Spleen (tissue), 7 donors: ENCODE measurements around a stretch of chr11.

DNA sequence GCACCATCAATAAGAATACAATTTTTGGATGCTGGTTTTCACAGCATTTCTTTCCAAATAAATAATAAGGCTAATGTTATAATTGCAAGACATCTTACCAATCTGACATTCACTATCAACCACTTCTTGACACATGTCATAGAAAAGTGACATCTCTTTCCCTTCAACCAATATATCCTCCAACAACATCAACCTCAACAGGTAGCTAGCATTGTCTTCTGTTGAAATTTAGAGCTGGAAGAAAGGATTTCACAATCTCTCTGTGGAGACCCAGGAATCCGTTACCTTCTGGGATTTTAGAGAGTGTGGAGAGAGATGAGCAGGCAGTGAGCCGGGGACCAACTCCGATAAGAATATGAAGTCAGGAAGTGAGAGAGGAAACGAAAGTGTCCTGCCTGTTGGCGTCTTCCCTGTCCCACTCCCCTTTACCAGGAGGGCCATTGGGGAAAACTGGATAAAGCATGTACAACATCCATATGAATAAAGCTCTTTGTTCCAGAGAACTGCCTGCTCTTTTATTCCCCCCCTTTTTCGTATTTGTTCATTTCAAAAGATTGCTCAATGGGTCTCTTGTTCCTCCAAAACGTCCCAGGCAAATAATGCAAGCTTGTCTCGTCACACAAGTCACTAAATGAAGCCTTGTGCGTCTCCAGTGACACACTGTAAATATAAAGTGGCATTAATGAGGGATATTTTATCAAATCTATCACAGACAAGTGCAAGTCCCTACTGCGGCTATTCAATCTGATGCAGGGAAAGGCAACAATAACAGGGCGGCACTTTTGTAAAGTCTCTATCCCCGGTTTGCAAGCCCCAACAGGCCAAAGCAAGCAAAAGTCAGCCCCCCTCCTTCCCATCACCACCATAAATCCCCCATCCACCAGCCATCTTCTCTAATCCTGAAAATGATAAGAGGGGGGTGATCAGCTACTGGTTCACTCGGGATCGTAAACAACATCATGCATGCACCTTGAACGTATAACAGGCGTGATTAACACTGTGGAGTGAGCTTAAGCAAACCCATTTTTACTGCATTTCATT lies 3.4 kb downstream of the CADM1 start:
- PRO-cap, 4 experiments = no peak in any of the 4 experiments
- RAMPAGE, long total RNA, 4 experiments = no peak in any of the 4 experiments

DNA sequence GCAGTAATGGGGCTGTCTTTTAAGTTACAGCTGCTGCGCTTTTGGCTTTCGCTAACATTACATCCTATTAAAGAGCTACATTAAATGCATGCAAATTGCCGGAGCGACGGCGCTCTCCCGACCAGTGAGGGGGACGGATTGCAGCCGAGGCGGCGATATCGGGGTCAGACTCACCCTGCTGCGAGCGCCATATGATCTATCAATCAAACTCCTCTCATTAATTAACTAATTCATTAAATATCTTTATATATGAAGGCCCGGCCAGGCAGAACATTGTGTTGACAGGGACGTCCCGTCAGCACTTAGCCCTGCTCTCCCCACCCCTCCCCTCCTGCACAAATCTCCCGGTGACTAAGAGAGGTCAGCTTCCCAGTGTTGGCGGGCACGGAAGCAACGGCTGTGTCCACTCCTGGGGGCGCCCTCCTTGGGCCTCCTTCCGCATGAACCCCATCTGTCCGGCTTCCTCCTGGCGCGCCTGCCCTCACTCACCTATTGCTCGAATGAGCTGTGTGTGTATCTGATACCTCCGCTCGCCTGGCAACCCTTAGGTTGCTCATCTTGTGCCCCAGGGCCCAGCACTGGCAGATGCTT lies 156.0 kb upstream of the CADM1 start:
- PRO-cap, 4 experiments = no peak in any of the 4 experiments
- RAMPAGE, long total RNA, 4 experiments = no peak in any of the 4 experiments

DNA sequence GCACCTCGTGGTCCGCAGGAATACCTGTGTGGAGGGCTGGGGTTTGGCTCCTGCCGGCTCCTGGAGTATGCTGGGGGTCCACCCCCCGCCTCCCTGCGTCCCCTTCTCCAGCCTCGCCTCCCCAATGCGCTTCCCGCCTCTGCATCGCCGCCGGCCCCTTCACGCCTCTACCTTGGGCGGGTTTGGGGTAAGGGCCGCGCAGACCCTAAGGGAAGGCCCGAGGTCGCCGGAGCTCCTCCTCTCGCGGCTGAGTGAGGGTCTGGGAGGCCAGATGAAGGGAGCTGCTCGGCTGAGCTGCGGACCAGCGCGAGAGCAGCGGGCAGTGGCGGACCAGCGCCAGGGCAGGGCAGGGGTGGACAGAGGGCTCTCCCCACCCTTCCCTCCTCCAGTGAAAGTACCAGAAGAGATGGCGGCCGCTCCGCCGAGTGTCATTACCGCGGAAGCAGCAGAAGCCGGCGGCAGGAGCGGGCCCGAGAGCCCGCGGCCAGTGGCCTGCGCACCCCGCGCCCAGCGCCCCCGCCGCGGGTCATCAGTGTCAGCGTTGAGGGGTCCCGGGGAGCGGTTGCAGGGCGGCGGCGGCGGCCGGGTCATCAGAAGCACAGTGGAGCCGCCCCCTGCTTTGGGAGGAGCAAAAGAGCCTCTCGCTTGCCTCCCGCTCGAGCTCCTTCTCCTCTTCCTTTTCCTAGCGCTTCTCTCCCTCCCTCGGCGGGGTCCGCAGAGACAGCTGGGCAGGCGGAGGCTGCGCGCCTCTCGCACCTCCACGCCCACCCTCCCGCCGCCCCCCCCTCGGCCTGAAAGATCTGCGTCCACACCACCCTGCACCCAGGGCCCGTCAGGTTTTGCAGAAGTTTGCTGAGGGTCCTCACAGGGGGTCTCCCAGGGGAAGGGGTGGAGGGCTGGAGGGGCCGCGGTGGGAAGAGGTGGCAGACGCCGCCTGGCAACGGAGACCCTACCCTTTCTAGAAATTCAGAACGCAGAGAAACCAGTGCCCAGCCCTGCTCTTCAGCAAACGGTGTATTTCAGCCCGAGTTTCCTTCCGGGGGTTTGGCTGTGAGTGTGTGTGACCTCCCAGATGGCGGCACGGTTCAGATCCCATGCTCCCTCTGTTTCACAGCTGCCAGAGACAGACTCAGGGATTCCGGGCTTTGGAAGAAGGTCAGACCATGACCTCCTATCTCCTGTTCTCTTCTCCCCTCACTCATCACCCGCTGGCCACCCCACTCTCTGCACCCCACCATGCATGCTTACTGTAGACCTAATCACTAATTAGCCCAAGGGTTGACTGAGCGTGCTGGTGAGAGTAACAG lies 255.8 kb upstream of the CADM1 start:
- PRO-cap, 4 experiments = peak in 3 of 4 experiments; most common plus-strand start position 400 of the sequence (in 2); most common minus-strand start position 603 of the sequence (in 1)
- RAMPAGE, long total RNA, 4 experiments = no peak in any of the 4 experiments

- PRO-cap, 4 experiments = no peak in any of the 4 experiments
- RAMPAGE, long total RNA, 4 experiments = no peak in any of the 4 experiments
Observed at GRCh38 chr11:116257085-116257479, 515.7 kb downstream of the BUD13 start.

DNA sequence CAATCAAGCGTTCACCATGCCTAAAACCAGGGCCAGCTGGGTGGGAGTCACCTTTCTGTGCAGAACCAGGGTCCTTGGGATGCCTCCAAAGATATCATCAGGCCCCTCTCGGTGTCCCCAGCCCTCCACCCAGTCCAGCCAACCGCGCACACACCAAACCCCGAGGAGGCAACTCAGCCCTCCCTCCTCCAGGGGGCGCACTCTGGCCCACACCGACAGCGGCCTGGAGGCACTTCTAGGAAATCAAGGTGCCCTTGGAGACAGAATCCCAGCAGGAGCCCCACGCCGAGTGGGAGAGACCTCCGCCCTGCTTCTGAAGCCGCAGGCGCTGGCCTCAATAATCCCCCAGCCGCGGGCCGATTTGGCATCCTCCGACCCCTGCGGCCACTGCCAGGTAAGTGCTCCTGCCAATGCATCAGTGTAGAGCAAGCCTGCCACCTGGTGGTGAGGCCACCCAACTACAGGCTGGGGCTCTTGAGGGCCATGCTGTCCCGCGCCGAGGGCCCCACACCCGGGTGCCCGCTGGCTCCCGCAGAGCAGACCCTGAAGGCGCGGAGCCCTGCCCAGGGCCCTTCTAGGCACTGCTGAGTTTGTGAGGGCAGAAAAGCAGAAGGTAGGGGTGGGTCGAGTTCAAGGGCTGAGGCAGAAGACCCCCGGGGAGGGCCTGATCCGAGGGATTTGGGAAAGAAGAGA lies 496.3 kb downstream of the BUD13 start:
- PRO-cap, 4 experiments = no peak in any of the 4 experiments
- RAMPAGE, long total RNA, 4 experiments = no peak in any of the 4 experiments

DNA sequence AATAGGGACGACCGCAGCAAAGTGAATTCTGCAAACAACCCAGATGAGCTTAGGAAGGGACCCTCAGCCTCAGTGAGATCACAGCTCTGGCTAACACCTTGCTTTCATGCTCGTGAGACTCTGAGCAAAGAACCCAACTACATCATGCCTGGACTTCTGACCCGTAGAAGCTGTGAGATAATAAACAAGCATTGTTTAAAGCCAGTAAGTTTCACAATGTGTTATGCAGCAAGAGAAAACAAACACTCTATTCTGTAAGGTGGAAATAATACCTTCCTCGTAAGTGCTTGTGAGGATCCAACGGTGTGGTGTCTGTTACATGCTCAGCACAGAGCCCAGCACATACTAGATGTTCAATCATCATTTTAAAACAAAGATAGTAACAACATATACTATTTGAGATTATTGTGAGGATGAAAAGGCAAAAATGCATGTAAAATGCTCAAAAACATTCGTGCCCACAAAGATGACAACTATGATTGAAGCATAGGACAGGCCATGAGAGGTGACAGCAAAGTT lies 433.4 kb downstream of the BUD13 start:
- PRO-cap, 4 experiments = no peak in any of the 4 experiments
- RAMPAGE, long total RNA, 4 experiments = no peak in any of the 4 experiments

- PRO-cap, 4 experiments = no peak in any of the 4 experiments
- RAMPAGE, long total RNA, 4 experiments = no peak in any of the 4 experiments
Observed at GRCh38 chr11:116790019-116790424, 1.7 kb downstream of the APOA5 start.

DNA sequence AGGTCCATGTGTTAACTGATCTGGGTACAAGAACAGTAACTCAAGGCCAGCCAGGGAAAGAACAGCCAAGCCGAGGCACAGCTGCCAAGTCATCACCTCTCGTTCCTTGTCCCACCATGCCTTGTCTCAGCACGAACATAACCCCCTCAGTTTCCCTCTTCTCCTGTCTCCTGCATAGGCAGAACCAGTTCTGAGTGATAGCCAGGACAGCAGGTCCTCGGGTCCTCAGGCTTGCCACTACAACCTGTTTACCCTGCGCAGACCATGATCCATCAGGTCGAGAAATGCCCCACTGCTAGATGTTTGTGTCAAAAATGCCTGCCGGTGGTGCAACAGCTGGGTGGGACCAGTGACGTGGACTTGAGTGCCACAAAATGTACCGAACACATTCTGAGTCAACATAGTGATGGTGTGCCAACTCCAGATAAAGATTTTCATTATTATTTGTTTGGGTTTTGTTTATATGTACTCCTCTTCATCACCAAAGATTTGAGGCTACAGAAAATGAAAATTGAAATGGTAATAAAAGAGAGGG lies 14.3 kb downstream of the APOA4 start:
- PRO-cap, 4 experiments = no peak in any of the 4 experiments
- RAMPAGE, long total RNA, 4 experiments = no peak in any of the 4 experiments

GRCh38 chr11:116825311-116825945 lies 2.3 kb upstream of the APOA4 start:
- PRO-cap, 4 experiments = no peak in any of the 4 experiments
- RAMPAGE, long total RNA, 4 experiments = no peak in any of the 4 experiments

- PRO-cap, 4 experiments = no peak in any of the 4 experiments
- RAMPAGE, long total RNA, 4 experiments = no peak in any of the 4 experiments
Observed at GRCh38 chr11:116936635-116937140, 99.3 kb upstream of the APOA1 start.

DNA sequence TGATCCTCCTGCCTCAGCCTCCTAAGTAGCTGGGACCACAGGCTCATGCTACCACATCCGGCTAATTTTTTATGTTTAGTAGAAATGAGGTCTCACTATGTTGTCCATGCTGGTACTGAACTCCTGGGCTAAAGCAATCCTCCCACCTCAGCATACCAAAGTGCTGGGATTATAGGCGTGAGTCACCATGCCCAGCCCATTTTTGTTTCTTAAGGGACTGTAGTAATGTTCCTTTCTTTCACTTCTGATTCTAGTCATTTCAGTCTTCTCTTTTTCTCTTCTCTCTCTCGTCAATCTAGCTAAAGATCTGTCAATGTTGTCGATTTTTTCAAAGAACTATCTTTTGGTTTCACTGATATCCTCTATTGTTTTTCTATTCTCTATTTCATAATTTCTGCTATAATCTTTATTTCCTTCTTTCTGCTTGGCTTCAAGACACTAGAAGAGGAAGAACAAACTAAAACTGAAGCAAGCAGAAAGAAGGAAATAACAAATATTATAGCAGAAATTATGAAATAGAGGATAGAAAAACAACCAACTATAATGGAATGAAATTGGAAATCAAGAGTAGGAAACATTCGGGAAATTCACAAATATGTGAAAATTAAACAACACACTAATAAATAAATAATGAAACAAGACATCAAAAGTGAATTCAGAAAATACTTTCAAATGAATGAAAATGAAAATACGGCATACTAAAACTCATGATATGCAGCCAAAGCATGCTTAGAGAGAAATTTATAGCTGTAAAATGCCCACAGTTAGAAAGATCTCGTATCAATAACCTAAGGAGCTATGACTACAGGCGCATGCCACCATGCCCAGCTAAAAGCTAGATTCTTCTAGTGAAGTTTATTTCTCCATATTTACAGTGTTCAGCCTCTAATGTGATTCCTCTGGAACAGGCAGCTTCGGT lies 111.2 kb upstream of the APOA1 start:
- PRO-cap, 4 experiments = no peak in any of the 4 experiments
- RAMPAGE, long total RNA, 4 experiments = no peak in any of the 4 experiments

DNA sequence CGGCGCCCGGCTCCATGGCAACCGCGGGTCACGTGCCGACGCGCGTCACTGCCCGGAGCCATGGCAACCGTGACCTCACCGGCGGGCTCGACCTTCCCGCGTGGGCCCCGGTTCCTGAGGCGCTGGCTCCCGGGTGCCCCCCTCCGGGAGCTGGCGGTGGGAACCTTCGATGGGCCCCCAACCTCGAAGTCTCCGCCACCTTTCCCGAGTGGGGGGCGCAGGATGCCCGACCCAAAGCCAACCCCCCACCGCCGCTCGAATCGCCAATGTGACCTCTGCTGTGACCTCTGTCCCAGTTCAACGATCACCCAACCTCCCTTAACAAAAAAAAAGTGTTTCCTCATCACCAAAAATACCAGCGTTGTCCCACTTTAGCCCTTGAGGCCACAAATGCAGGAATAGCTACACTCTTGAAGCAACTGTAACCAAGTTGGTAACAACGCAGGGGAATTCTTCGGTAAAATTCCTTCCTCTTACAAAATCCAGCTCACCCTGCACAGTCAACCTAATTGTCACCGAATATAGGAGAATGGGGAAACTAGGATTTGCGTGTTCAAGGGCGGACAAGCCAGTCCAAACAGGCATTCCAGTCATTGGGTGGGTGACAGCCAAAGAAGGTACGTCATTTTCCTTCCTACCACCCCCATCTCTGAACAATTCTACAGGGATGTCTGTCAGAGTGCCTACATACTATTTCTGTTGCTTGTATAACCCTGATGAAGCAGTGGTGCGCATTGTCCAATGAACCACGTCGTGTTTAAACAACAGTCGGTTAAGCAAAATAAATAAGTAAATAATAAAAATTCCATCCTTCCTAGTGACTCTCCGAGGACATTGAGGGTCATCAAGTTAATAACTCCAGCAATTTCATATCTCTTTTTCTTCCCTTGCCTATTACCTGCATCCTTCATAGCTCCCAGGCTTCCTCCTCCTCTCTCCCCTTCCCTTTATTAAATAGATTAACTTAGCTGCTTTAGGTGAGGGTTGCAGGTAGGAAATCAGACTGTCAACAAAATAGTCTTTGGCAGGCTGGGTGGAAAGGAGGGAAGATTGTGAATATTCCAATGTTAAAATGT lies 644 bp upstream of the SIK3 start:
- PRO-cap, 4 experiments = peak in 4 of 4 experiments; most common plus-strand start position 93 of the sequence (in 3); most common minus-strand start position 521 of the sequence (in 4)
- RAMPAGE, long total RNA, 4 experiments = no peak in any of the 4 experiments

DNA sequence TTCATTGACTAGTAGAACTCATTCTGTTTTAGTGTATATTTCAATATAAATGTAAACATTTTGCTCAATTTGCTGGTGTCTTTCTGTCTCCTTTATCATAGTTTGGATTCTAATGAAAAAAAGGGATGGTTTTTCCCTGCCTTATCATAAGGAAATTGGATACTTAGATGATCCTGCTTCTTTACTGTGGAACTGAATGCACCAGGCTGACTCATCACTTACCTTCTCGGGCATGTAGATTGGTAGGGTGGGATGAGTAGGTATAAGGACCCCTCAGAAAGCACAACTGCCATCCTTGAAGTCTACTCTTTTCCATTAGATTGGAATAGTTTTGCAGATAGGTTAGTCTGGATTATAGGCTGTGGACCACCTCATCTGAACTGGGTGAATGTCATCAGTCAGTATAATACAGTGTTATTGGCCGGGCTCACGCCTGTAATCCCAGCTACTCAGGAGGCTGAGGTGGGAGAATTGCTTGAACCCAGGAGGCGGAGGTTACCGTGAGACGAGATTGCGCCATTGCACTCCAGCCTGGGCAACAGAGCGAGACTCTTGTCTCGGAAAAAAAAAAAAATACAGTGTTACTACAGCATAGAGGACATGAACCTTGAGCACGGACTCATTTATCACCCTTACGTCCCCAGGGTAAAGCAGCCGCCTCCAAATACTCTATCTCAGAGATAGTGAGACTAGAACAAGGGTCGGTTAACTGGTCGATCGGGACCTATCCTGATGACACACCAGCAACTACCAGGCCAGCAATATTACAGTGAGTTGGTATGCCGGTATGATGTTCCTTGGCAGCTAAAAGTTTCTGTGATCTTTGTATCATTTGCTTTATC lies 7.3 kb upstream of the SIDT2 start:
- PRO-cap, 4 experiments = no peak in any of the 4 experiments
- RAMPAGE, long total RNA, 4 experiments = no peak in any of the 4 experiments

DNA sequence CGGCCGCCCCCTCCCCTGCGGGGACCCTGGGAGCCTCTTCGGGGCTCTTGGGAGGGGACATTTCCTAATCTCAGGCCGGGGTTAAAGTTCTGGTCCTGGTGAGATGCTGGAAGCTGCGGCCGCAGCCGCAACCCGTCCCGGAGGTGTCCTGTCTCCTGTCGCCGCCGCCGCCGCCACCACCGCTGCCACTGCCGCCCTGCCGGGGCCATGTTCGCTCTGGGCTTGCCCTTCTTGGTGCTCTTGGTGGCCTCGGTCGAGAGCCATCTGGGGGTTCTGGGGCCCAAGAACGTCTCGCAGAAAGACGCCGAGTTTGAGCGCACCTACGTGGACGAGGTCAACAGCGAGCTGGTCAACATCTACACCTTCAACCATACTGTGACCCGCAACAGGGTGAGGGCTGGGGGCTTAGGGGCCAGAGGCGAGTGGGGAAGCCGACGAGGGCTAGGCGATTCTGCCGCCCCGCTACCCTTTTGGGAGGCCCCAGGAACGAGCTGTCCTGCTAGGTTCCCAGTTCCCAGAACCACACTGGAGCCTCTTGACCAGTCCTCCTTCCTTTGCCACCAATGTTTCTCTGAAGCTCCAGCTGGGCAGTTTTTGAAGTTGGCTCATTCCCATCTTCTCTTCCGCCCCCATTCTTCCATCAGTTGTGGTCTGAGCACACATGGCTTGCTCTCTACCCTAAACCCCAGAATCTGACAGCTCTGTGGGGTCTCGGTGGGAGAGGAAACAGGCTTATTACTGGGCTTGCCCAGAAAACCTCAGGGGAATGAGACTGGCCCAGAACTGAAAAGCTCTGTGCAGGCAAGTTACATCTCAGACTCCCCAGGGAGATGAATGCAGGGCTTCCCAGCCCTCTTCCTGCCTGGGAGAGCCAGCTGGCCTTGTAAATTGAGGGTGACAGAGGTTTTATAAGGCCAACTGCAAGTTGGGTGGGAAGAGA lies 784 bp downstream of the SIDT2 start:
- PRO-cap, 4 experiments = peak in 3 of 4 experiments; most common plus-strand start position 101 of the sequence (in 2); most common minus-strand start position 150 of the sequence (in 2)
- RAMPAGE, long total RNA, 4 experiments = no peak in any of the 4 experiments

- PRO-cap, 4 experiments = no peak in any of the 4 experiments
- RAMPAGE, long total RNA, 4 experiments = no peak in any of the 4 experiments
Observed at GRCh38 chr11:117182482-117182730, 3.9 kb downstream of the SIDT2 start.

- PRO-cap, 4 experiments = no peak in any of the 4 experiments
- RAMPAGE, long total RNA, 4 experiments = no peak in any of the 4 experiments
Observed at GRCh38 chr11:117228261-117228555, 3.7 kb downstream of the PCSK7 start.

DNA sequence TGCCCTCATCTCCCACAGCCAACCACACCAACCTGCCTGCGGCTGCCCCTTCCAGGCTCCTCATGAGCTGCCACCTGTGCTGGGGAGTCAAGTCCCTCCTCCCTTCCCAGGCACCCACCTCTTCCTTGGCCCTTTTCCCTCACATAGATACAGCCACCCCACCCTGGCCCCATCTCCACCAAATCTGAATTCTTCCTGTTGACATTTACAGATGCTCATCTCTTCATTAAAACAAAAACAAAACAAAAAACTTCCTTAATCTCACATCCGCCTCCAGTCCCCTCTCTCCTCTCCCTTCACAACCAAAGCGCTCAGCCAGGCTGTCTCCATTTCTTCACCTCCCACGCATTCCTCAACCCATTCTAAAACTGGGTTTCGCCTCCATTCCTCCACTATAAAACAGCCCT lies 15.4 kb downstream of the BACE1 start:
- PRO-cap, 4 experiments = no peak in any of the 4 experiments
- RAMPAGE, long total RNA, 4 experiments = no peak in any of the 4 experiments

GRCh38 chr11:117307880-117308788 lies 7.9 kb downstream of the BACE1 start:
- PRO-cap, 4 experiments = no peak in any of the 4 experiments
- RAMPAGE, long total RNA, 4 experiments = no peak in any of the 4 experiments

DNA sequence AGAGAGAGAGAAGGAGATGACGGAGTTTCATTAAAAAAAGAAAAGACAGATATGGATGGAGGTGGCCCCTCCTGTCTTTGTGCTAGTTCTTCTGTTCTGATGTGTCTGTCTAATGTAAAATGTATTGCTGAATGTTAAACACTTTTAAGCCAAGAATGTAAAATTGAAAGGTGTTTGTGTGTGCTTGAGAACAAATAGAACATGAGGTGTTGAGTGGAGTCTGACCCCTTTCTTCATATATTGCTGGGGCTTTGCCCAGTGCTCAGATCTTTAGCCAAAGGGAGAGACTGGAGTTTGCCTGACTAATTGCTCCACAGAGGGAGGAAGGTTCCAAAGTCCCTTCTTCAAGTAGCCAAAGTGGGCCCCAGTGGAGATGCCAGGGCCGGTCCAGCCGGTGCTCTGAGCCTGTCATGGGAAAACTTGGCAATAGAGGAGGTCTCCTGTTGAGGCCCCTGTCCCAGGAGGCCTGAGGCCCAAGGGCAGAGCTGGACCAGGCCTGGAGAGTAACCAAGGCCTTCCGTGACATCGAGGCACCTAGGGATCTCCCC lies 112.4 kb downstream of the DSCAML1 start:
- PRO-cap, 4 experiments = no peak in any of the 4 experiments
- RAMPAGE, long total RNA, 4 experiments = no peak in any of the 4 experiments

DNA sequence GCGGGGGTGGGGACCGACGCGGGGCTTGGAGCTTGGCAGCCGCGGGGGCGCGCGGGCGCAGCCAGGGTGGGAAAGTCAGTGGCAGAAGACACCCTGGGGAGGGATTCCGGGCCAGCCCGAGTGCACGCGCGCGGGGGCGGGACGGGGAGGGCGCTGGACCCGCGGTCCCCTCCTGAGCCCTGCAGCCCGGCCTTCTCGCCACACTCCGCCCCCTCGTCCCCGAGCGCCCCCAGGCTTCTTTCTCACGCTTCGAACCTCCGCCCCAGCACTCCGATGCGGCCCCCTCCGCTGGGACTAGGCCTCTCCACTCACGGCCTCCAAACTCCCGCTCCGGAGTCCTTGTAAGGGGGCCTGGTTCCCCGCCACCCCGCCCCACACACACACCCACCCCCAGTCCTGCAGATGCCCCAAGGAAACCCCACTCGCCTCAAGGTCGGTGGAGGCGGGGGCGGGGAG lies 6.7 kb downstream of the SCN4B start:
- PRO-cap, 4 experiments = no peak in any of the 4 experiments
- RAMPAGE, long total RNA, 4 experiments = no peak in any of the 4 experiments